H1 (cell line): ENCODE results near the genes NDST4 and C4orf3.

- RRBS: no CpG with 5 or more reads among the region's 4 CpGs
CAGE:
- cytosol, long polyA plus RNA: no peak
- long polyA plus RNA: no peak
- nucleus, long polyA plus RNA: start-site peak on the minus strand at chr4:113955466-113955475, 21 reads
Observed at GRCh38 chr4:113954794-113955862, 24.3 kb downstream of the ARSJ start.

GRCh38 chr4:114494166-114494715 lies 104.4 kb upstream of the UGT8 start:
- RRBS: no CpG with 5 or more reads among the region's 2 CpGs
CAGE:
- cytosol, long polyA plus RNA: start-site peak on the minus strand at chr4:114494416-114494422, 24 reads
- long polyA plus RNA: start-site peak on the minus strand at chr4:114494411-114494420, 35 and 14 reads in 2 replicates
- nucleus, long polyA plus RNA: no peak

DNA sequence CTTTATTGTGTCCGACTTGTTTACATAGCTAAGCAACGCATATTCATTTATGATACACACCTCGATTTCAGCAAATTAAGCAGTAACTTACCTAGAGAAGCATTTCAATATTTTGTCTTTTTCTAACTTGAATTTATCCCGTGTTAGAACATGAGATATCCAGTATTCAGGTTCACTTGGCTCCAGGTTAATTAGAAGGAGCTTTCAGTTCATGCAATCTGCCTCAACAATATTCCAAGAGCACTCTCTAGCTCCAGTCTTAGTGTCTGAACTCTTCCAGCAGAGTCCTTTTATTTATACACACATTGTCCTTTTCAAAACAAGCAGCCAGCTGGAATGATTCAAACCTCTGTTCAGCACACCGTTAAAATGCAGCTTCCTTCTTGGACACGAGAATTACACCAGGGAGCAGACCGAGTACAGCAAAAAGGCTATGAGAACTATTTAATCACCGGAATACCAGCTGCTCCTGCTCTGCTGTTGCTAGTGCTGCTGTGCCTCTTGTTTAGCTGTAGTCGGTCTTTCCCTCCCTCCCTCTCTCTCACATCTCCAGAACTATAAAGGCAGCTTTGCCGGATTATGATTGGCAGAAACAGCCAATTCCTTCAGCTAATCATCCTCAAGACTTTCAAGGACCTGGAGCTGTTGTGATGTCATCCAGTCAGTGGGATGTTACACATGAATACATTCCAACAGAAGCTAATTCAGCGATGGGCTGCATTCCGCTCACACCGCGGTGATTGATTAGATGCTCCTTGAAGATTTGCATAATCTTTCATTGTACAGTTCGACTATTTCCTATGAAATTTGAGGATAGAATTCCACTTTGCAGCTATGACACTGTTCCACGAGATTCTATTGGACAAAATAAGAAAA lies at the start of gene NDST4:
Gene NDST4, minus strand, starts transcription at position 268 of the 876 bp plus-strand sequence.
- RRBS: no CpG with 5 or more reads among the region's 16 CpGs
CAGE:
- cytosol, long polyA plus RNA: no peak
- long polyA plus RNA: no peak
- nucleus, long polyA plus RNA: no peak

- RRBS: no CpG with 5 or more reads among the region's 13 CpGs
CAGE:
- cytosol, long polyA plus RNA: no peak
- long polyA plus RNA: no peak
- nucleus, long polyA plus RNA: no peak
Observed at GRCh38 chr4:115178742-115179293, 65.4 kb upstream of the NDST4 start.

DNA sequence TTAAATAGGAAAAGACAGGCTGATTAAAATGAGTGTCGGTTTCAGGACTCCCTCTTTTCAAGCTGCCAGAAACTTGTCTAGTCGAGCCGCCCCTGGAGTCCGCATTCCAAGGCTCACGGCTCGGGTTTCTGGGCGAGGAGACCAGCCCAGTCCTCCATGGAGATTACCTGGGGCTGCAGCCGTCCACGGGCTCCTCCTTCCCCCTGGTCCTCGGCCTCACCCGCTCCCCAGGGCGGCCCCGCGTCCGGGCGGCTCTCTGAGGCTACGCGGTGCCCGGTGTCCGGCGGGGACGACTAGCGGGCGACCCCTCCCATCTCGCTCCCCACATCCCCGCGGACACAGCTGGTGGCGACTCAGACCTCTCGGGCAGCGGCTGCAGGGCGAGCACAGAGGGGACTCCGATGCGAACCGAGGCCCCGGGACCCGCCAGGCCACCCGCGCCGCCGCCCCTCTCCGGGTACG lies 159.5 kb downstream of the TRAM1L1 start:
- RRBS: 3% methylated on average over 7 of the region's 42 CpGs
CAGE:
- cytosol, long polyA plus RNA: no peak
- long polyA plus RNA: no peak
- nucleus, long polyA plus RNA: no peak

GRCh38 chr4:118032994-118033806 lies 1.1 kb upstream of the NDST3 start:
- RRBS: 1% methylated on average over 29 of the region's 76 CpGs
CAGE:
- cytosol, long polyA plus RNA: no peak
- long polyA plus RNA: no peak
- nucleus, long polyA plus RNA: no peak

DNA sequence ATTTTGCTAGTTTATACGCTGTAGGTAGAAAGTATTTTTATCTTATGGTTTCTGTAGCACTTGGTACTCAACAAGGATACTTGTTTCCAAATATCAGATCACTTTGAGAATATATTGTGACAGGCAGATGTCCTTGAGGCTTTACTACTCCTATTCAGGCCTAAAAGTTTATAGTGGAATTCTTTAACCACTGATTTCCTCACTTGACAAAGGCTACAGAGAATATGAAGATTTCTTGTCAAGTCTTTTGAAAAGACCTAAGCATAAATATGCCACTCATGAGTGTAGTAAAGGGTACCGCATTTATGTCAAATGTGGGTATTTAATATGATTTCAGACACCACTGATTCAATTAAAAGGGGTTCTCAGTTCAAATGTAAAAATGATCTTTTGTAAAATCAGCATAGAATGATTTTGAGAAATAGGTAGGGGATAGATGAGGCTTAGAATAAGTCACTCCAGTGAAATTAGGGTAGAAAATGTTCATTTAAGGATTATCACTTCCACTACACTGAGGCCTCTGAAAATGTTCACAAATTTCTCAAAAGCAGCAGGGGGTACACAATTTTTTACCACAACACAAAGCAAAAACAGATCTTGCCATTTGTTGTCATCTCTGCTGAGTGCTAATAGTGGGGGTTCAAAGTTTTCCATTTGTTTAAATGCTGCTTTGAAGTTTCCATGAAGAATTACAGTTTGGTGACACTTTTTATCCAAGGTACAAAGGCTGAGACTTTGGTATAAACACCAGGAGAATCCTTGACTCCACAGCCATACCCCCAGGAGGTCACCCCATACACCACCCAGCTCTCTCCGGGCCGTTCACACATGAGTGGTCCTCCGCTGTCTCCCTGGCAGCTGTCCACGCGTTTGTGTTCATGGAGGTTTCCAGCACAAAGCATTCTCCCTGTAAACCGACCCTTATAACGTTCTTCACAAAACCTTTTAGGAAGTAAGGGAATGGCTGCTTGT lies 71.3 kb downstream of the PRSS12 start:
- RRBS: no CpG with 5 or more reads among the region's 9 CpGs
CAGE:
- cytosol, long polyA plus RNA: no peak
- long polyA plus RNA: no peak
- nucleus, long polyA plus RNA: no peak

DNA sequence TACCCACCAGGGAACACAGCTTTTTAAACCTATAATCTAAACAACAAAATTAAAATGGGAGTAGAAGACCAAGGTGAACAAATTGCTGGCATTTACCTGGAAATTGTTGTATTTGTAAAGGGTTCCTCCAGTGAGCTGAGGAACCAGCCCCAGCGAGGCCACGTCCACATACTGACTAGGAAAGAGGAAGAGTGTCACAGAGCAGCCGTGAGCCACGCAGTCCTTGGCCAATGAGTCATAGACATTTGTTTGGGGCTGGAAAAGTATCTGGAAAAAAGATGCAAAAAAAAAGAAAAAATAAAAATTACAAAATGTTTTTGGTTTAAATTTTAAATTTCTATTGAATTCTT lies 58.7 kb downstream of the METTL14 start:
- RRBS: no CpG with 5 or more reads among the region's 4 CpGs
CAGE:
- cytosol, long polyA plus RNA: no peak
- long polyA plus RNA: no peak
- nucleus, long polyA plus RNA: no peak

- RRBS: no CpG with 5 or more reads among the region's 13 CpGs
CAGE:
- cytosol, long polyA plus RNA: no peak
- long polyA plus RNA: no peak
- nucleus, long polyA plus RNA: no peak
Observed at GRCh38 chr4:118834830-118835553, 934 bp downstream of the SEC24D start.

DNA sequence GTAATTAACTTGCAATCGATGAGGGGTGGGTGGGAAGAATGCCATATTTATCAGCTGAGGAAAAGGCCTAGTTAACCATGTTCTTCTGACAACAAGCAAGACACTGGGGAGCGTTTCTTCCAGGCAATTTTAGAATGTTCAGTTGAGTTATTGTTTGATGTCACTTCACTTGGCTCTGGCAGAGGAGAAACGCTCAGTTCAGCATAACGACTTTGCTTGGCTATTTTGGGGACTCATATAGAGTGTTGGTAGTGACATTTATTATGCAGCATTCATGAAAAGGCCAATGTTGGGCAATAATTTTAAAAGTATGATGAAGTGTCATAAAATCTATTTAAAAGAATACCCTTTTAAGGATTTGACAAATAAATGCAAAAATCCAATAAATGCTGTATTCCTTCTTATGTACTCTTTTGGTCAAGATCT lies 688 bp downstream of the SYNPO2 start:
- RRBS: no CpG with 5 or more reads among the region's 4 CpGs
CAGE:
- cytosol, long polyA plus RNA: no peak
- long polyA plus RNA: no peak
- nucleus, long polyA plus RNA: no peak

GRCh38 chr4:118997385-118998524 lies 109.1 kb downstream of the SYNPO2 start:
- RRBS: no CpG with 5 or more reads among the region's 7 CpGs
CAGE:
- cytosol, long polyA plus RNA: no peak
- long polyA plus RNA: no peak
- nucleus, long polyA plus RNA: no peak

GRCh38 chr4:119010686-119011073 lies 122.0 kb downstream of the SYNPO2 start:
- RRBS: no CpG with 5 or more reads among the region's 1 CpG
CAGE:
- cytosol, long polyA plus RNA: no peak
- long polyA plus RNA: no peak
- nucleus, long polyA plus RNA: no peak

GRCh38 chr4:119033137-119033867 lies 102.3 kb upstream of the MYOZ2 start:
- RRBS: no CpG with 5 or more reads among the region's 4 CpGs
CAGE:
- cytosol, long polyA plus RNA: no peak
- long polyA plus RNA: no peak
- nucleus, long polyA plus RNA: no peak

DNA sequence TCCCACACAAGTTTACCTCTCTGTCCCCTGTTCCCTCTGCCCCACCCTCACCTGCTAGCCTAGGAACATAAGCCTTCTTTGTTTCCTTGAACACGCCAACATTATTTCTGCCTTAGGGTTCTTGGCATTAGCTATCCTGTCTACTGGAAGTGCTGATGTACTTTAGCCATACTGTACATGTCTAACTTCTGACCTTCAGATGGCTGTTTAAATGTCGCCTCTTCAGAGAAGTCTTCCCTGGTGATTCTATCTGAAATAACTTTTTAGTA lies 28.3 kb upstream of the USP53 start:
- RRBS: no CpG with 5 or more reads among the region's 2 CpGs
CAGE:
- cytosol, long polyA plus RNA: no peak
- long polyA plus RNA: no peak
- nucleus, long polyA plus RNA: no peak

CAGE:
- cytosol, long polyA plus RNA: no peak
- long polyA plus RNA: no peak
- nucleus, long polyA plus RNA: no peak
Observed at GRCh38 chr4:119219260-119219584, 6.7 kb downstream of the USP53 start.

DNA sequence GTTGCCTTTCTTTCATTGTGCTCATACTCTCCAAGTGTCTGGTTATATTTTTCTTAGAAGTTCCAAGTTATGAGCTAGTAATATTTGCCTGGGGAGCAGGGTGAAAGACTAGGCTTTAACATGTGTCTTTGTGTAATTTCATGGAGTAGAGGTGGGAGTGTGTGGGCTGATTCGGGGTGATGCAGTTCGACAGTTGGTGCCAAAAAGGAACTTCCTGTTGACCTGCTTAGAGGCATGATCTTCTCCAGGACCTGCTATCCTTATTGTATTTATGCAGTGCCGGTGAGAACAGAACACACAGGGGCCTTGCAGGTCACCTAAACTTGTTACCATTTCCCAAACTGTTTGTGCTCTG lies 21.2 kb downstream of the USP53 start:
- RRBS: no CpG with 5 or more reads among the region's 3 CpGs
CAGE:
- cytosol, long polyA plus RNA: no peak
- long polyA plus RNA: no peak
- nucleus, long polyA plus RNA: no peak

DNA sequence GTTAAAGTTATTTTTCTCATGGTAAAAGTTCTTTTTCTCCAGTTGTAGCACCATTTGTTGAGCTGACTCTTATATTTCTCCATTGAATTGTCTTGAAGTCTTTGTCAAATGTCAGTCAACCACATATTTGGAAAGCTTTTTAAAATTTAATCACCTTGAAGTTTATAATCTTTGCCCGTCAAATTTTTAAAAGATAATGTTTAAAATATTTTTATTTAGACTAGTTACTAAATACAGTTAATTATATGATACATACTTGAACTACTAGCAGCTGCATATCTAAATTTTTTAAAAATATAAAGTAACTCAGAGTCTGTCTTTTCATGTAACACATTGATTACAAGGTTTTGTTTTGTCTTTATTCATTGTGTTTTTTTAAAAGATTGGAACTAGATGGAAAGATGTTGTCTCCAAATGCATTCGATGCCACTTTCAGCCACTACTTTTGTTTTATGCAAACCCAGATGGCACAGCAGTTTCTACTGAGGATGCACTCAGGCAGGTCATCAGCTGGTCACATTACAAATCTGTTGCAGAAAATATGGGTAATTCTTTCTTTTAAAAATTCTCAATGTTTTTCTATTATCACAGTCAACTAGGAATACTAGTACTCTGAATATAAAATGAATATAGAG lies 33.4 kb downstream of the C4orf3 start:
- RRBS: no CpG with 5 or more reads among the region's 2 CpGs
CAGE:
- cytosol, long polyA plus RNA: no peak
- long polyA plus RNA: no peak
- nucleus, long polyA plus RNA: no peak

- RRBS: 1% methylated on average over 6 of the region's 57 CpGs
CAGE:
- cytosol, long polyA plus RNA: start-site peak on the minus strand at chr4:119300553-119300655, 760 reads
- long polyA plus RNA: start-site peak on the minus strand at chr4:119300544-119300685, 799 and 595 reads in 2 replicates
- nucleus, long polyA plus RNA: start-site peak on the minus strand at chr4:119300551-119300655, 488 reads
Observed at GRCh38 chr4:119300012-119301005, at the start of gene C4orf3. TSS of gene C4orf3 (minus strand) at chr4:119300645.

DNA sequence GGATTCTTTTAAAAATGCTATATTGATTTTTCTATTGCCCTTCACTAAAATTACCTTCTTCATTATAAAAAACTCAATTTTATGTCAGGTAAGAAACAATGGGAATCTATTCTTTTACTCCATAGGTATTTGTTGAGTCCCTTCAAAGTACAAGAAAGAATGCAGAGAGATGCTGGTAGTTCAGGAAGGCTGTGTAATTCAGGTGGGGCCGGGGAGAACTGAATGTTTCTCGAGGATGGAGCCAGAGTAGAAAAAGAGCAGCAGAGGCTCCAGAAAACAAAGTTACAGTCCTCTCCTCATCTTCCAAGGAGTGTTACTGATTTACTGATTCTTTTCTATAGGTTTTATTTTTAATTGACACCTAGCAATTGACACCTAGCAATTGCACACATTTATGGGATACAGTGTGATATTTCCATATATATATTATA lies 137.7 kb downstream of the PDE5A start:
- RRBS: no CpG with 5 or more reads among the region's 2 CpGs
CAGE:
- cytosol, long polyA plus RNA: no peak
- long polyA plus RNA: no peak
- nucleus, long polyA plus RNA: no peak

- RRBS: 2% methylated on average over 23 of the region's 108 CpGs
CAGE:
- cytosol, long polyA plus RNA: no peak
- long polyA plus RNA: start-site peak on the minus strand at chr4:119628013-119628059, 37 and 41 reads in 2 replicates
- nucleus, long polyA plus RNA: start-site peak on the minus strand at chr4:119628031-119628047, 33 reads
Observed at GRCh38 chr4:119627052-119628270, 1.1 kb downstream of the PDE5A start.